ENCODE measurements around a stretch of chr9.

DNA sequence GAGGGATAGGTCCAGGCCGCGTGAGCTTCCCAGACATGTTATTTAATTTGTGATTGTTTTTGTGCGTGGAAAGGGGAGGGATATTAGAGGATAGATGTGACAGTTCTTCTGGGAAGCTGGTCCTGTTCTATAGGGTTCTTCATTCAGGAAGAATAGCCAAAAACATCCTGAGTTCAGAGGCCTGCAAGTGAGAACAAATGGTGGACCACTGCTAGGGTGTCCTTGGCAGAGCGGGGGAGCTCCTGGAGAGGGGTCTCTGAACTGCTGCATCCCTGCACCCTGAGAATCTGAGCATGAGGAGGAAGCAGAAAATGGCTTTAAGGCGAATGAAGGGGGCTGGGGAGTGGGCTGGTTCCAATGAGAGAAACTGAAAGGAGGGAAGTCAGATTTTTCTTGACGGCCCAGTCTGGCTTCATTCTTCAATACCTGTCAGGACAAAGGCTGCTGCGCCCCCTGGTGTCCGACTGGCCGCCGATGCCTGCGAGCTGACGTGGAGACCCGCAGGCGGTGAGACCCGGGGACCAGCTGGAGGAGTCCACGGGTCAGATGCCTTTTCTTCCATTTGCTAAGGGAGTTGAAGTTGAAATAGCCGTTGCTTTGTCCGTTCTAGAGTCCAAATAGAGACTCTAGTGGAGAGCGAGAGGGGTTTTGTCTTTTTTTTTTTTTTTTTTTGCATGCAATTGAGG lies 39.4 kb upstream of the NFIB start:
- RRBS, 2 experiments, result no CpG with 5 or more reads among the region's 19 CpGs

- RRBS, 2 experiments, result no CpG with 5 or more reads among the region's 10 CpGs
These were observed 105.4 kb upstream of the NFIB start for GRCh38 chr9:14419273-14419732.

DNA sequence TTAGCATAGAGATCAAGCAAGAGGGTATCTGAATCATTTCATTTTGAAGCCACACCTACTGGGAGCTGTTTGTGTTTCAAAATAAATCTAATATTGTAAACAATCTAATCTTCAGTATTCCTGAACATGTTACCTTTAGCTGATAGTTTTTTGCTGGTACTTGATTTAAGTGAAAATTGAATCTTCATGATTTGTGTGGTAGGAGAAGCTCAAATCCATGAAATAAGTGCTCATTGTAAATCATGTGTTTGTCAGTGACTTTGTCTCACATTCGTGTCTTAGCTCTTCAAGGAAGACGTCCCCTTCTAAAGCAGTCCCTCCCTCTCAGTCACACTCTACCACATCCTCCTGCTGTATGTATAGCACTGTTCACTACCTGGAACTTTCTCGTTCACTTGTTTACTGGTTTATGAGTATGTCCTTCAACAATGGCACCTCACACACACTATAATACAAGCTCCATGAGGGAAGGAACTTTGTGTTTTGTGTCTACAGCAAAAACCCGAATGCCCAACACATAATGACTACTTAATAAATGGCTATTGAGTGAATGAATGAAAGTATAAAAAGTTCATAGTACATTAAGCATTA lies 3.4 kb upstream of the TTC39B start:
- RRBS, 2 experiments, result no CpG with 5 or more reads among the region's 4 CpGs

DNA sequence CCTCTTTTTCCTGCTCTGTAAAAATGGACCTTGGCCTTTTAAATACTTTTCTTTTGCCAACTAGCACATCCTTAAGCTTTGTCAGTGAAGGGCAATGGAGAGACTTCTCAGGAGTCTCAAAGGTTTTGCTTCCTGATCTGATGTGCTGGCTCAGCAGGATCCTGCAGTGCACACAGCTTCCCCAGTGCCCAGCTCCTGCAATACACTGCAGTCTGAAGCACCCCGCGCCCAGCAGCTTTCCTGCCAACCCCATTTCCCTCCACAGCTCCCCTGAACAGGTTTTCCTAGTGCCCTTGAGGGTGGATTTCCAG lies 8.2 kb downstream of the SNAPC3 start:
- RRBS, 2 experiments, result no CpG with 5 or more reads among the region's 2 CpGs

DNA sequence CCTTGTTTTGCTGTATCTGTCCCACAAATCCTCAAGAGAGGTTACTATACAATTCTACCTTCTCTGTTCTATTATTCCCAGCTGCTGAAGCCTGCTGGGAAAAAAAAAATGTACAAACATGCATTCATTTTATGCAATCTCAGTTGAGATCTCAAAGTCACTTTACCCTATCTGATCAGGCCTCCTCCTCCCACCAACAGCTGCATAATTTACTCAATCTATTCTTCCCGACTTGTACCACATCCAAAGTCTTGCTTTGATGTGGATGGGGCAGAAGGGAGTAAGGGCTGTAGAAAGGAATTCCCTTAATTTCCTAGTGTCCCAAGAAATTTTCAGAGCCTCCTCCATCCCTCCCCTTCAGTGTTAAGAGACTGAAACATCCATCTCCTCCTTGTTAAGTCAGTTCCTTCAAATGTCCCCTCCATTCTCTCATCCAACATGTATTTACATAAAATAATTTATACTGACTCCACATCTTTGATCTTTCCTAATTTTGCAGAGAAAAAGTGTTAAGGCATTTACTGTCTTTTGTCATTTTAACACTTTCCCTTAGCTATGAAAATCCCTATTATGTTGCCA lies 28.5 kb downstream of the PSIP1 start:
- RRBS, 2 experiments, result no CpG with 5 or more reads among the region's 1 CpG

DNA sequence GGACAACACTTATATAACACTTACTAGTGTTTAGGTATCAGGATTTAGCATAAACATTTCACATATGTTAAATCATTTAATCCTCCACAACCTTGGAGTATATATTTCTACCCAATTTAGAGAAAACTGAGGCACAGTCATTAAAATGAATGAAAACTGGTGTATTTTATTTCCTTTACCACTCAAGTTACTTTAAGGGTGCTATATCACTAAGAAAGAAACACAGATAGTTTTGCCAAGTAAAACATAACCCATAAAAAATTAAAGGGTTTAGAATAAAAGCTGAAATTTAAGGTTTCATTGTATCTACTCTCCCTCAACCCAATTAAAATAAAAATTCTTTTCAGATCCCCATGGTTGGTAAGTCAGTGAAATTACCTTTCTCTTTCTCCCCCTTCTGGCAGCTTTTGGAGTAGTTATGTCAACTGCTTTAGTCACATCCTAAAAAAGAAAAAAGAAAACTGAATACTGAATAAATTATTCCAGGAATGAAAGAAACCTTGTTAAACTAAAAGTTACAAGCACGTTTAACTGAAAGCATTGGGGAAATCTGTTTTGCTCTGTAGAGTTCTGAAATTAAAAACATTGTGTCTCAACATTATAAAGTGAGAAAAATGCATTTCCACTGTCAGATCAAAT lies 25.0 kb downstream of the PSIP1 start:
- RRBS, 2 experiments, result no CpG with 5 or more reads among the region's 1 CpG

GRCh38 chr9:15578790-15579074 lies 25.9 kb downstream of the CCDC171 start:
- RRBS, 2 experiments, result no CpG with 5 or more reads among the region's 5 CpGs

GRCh38 chr9:16103418-16104035 lies 550.7 kb downstream of the CCDC171 start:
- RRBS, 2 experiments, result no CpG with 5 or more reads among the region's 15 CpGs

GRCh38 chr9:16267823-16268269 lies 602.6 kb downstream of the BNC2 start:
- RRBS, 2 experiments, result no CpG with 5 or more reads among the region's 4 CpGs

- RRBS, 2 experiments, result no CpG with 5 or more reads among the region's 5 CpGs
These were observed 453.3 kb downstream of the BNC2 start for GRCh38 chr9:16417110-16417693.

- RRBS, 2 experiments, result no CpG with 5 or more reads among the region's 1 CpG
These were observed 370.5 kb downstream of the BNC2 start for GRCh38 chr9:16499883-16500403.

- RRBS, 2 experiments, result no CpG with 5 or more reads among the region's 8 CpGs
These were observed 354.5 kb downstream of the BNC2 start for GRCh38 chr9:16515646-16516607.

DNA sequence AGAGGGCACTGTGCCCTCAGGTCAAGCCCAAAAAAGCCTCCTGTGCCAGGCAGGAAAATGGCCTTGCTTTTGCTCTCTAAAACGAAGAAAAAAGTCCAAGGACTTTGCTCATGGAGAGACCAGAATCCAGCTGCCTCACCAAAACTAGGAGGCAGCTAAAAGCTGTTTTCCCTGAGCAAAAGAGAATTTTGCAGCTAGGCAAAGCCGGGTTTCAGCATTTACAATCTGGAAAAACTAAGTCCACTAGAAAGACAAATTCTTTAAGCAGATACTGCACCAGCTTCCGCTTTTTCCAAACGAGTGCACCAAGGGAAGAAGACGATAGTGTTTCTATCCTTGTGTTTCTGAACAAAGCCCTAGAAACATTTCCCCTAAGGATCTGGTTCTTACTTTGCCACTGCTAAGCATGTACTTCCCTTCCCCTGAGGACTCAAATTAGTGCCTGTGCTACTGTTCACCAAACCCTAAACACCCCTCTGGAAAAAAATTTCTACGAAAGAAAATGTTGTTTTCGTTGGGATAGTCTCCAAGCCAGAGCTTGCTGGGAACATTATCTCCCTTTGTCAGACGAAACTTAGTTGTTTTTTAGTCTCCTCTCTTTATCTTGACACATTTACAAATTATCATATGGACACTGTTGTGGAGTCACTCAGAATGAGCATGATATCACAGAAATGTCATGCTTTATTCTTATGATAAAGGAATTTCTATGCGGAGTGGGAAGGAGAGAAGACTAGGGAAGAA lies 294.6 kb downstream of the BNC2 start:
- RRBS, 2 experiments, result no CpG with 5 or more reads among the region's 9 CpGs

- RRBS, 2 experiments, result no CpG with 5 or more reads among the region's 6 CpGs
These were observed 184.3 kb upstream of the SH3GL2 start for GRCh38 chr9:17394534-17395023.

DNA sequence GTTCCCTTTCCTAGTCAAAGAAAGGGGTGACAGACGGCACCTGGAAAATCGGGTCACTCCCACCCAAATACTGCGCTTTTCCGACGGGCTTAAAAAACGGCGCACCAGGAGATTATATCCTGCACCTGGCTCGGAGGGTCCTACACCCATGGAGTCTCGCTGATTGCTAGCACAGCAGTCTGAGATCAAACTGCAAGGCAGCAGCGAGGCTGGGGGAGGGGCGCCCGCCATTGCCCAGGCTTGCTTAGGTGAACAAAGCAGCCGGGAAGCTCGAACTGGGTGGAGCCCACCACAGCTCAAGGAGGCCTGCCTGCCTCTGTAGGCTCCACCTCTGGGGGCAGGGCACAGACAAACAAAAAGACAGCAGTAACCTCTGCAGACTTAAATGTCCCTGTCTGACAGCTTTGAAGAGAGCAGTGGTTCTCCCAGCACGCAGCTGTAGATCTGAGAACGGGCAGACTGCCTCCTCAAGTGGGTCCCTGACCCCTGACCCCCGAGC lies 295.7 kb upstream of the ADAMTSL1 start:
- RRBS, 2 experiments, result no CpG with 5 or more reads among the region's 17 CpGs

DNA sequence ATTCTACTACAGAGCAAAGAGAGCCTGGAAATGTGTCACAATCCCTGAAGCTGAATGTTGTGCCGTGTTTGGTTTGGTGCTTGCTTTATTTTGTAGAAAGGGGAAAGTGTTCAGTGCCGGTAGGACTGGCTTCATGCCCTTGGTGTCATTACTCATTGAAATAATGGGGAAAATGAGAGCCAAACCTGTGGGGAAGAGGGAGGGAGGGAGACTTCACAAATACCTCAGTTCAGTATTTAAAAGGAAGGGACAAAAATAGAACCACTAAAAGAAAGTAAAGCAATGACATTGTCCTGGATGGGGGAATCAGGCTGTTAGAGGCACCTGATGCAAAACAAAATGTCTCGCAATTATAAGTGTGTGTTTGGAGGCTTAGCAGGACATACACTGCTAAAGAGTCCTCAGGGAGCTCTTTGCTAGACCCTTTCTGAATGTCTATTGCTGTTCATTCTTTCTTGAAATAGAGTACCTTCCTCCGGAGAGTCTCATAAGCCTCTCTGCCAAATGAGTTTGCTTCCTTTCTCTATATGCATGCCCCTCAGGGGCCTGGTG lies 26.6 kb upstream of the ADAMTSL1 start:
- RRBS, 2 experiments, result no CpG with 5 or more reads among the region's 4 CpGs

DNA sequence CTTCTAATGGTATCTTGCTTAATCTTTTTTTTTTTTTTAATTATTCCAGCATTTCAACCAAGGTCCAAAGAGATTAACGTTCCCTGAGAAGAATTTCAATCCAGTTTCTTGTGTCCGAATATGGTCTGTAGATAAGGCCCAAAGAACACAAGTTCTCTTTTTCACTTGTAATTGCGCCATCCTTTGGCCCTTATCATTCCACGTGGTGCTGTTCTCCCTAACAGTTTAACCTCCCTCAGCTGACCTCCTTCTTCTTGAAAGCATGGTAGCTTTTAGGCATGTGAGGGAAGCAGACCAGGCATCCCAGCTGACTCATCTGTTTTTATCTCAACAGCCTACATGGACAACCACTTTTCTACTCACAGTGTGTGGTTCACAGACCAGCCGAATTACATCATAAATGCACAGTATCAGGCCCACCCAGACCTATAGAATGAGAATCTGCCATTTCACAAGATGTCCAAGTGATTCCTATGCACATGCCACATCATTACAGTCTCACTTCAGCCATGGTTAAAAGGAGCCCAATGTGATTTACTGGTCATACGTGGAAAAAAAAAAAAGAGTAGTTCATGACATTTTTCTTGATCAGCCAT lies 26.9 kb upstream of the PLIN2 start:
- RRBS, 2 experiments, result no CpG with 5 or more reads among the region's 6 CpGs

GRCh38 chr9:19404283-19404841 lies 4.4 kb upstream of the ACER2 start:
- RRBS, 2 experiments, result no CpG with 5 or more reads among the region's 3 CpGs

DNA sequence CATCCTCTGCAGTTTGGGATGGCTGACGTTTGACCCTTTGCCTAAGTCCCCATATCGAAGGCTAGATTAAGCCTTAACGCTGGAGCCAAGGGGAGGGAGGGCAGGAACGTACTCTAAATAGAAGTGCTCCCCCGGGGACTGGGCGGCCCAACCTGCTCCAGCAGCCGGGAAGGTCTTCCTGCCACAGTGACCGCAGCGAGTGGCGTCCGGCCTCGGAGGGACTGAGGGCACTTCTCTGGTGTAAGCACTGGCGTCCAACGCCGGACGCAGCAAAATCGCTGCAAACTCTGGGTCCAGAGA lies 549 bp upstream of the ACER2 start:
- RRBS, 2 experiments, result 8 to 17% methylated on average over 11 of the region's 17 CpGs

Data from bronchial epithelial cell (primary cell).